ENCODE measurements around the gene EXO1.

DNA sequence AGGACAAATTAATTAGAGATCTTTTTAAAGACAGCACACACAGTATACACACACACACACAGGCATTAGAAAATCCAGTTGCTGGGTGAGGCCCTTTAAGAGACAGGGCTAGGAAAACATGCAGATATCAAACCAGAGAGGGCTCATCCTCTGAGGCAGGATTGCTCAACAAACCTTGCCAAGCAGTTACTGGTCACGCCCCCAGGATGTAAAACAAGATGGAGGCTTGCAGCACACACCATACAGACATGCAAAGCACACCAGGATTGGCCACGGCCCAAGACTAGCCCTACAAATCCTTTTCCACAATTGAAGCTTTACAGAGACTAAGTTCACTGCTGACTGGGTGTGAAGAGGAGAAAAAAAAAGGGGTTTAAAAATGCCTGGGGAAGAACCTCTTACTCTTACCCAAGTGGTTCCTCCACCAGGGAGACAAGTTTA, 594.3 kb upstream of the ZP4 start:
- PRO-cap: no peak
CAGE:
- cytosol, long polyA minus RNA: no peak
- cytosol, long polyA plus RNA: no peak
- long polyA plus RNA: no peak
- nucleus, long polyA minus RNA: no peak
- nucleus, long polyA plus RNA: no peak

DNA sequence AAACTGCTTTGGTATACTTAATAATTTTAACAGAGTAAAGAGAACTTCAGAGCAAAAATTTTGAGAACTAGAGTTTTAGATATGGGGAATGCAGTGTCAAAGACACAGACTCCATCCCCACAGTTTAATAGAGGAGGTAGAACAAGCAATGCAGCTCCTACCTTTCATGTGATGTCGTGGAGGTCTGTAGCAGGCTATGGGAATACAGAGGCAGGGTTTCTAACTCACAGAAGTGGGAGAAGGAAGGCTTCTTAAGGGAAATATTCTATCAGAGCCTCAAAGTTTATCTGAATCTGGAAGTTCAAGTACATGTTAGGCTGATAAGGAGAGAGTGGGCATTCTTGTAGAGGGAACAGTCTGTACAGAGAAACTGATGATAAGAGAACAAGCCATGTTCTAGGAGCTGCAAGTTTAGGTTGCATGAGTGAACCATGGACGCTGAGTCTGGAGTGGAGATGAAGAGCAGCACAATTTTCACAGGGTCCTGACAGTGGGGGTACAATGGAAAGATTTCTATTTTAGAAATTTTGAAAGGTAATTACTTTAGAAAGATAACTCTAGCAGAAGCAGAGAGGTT, 344.0 kb downstream of the CHRM3 start:
- PRO-cap: no peak
CAGE:
- cytosol, long polyA minus RNA: no peak
- cytosol, long polyA plus RNA: no peak
- long polyA plus RNA: no peak
- nucleus, long polyA minus RNA: no peak
- nucleus, long polyA plus RNA: no peak

DNA sequence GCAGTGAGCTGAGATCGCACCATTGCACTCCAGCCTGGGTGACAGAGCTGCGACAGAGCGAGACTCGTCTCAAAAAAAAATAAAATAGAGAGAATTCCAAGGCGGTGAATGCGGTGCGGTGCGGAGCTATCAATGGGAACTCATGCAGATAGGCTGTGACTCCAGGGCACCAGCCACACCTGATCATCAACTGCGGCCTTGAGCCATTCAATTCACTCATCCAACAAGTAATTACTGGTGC, 9.0 kb downstream of the GREM2 start:
- PRO-cap: no peak
CAGE:
- cytosol, long polyA minus RNA: no peak
- cytosol, long polyA plus RNA: no peak
- long polyA plus RNA: no peak
- nucleus, long polyA minus RNA: no peak
- nucleus, long polyA plus RNA: no peak

DNA sequence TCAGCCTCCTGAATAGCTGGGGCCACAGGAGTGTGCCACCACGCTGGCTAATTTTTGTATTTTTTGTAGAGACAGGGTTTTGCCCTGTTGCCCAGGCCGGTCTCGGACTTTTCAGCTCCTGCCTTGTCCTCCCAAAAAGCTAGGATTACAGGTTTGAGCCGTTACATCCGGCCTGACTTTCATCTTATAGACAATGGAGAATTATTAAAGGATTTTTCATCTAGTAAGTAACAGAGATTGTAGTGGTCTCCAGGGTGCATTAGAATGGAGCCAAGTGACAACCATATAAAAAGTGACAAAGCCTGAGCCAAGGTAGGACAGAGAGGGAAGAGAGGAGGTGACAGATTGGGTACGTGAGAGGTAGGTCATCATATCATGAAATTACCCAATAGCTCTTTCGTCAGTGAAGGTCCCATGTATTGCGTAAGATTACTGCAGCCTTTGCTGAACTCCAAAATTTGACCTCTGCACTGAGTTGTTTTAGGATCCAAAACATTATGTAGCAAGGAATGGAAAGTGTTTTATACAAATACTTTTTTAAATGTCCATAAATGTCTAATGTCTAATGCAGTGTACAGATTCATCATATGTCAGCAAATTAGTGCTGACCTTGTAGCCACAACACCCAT, 37.7 kb upstream of the GREM2 start:
- PRO-cap: no peak
CAGE:
- cytosol, long polyA minus RNA: no peak
- cytosol, long polyA plus RNA: no peak
- long polyA plus RNA: no peak
- nucleus, long polyA minus RNA: no peak
- nucleus, long polyA plus RNA: no peak

- PRO-cap: no peak
CAGE:
- cytosol, long polyA minus RNA: no peak
- cytosol, long polyA plus RNA: no peak
- long polyA plus RNA: no peak
- nucleus, long polyA minus RNA: no peak
- nucleus, long polyA plus RNA: no peak
Observed at GRCh38 chr1:241088117-241088430, 268.9 kb downstream of the RGS7 start.

DNA sequence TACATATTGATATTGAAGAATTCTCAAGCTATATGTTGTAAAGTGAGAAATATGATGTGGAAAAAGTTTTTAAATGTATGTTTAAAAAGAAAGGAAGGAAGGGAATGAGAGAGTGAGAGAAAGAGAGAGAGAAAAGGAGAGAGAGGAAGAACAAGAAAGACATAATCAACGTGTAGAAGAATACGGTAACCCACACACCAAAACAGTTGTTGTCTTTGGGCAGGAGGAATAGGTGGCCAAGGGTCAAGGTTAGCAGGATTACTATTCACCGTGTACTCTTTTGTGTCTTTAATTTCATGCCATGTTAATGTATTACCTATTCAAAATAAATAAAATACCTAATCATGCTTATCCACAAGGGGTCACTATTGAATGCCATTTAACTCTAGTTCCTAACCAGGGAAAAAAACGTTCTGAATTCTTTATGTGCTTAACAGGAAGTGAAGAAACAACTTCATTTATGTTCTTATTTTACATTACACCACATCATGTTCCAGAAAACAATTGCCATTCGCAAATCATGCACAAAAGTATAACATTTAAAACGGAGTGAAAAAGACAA, 975 bp upstream of the KMO start:
- PRO-cap: no peak
CAGE:
- cytosol, long polyA minus RNA: no peak
- cytosol, long polyA plus RNA: no peak
- long polyA plus RNA: no peak
- nucleus, long polyA minus RNA: no peak
- nucleus, long polyA plus RNA: no peak

DNA sequence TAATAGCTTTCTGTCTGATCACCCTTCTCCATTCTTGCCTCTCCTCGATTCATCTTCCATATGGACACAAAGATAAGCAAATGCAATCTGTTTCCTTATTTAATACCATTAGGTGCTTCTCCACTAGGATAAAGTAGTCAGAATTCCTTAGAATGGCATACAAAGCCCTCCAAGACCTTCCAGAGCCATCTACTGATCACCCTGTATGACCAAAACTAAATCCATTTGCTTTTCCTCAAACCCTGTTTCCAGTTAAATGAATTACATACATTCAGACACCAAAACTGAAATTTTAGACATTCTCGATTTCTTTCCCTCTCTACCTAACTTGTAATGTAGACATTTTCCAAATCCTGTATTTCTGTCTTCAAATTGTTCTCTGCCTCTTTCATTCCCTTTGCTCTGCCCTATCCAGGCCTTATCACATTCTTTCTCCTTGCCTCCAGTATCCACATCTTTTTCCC, 16.8 kb downstream of the CHML start:
- PRO-cap: no peak
CAGE:
- cytosol, long polyA minus RNA: no peak
- cytosol, long polyA plus RNA: no peak
- long polyA plus RNA: no peak
- nucleus, long polyA minus RNA: no peak
- nucleus, long polyA plus RNA: no peak

- PRO-cap: no peak
CAGE:
- cytosol, long polyA minus RNA: no peak
- cytosol, long polyA plus RNA: no peak
- long polyA plus RNA: no peak
- nucleus, long polyA minus RNA: no peak
- nucleus, long polyA plus RNA: no peak
Observed at GRCh38 chr1:241628392-241628972, 11.7 kb downstream of the CHML start.

- PRO-cap: no peak
CAGE:
- cytosol, long polyA minus RNA: no peak
- cytosol, long polyA plus RNA: no peak
- long polyA plus RNA: no peak
- nucleus, long polyA minus RNA: no peak
- nucleus, long polyA plus RNA: no peak
Observed at GRCh38 chr1:241748958-241749601, 97.0 kb downstream of the WDR64 start.

DNA sequence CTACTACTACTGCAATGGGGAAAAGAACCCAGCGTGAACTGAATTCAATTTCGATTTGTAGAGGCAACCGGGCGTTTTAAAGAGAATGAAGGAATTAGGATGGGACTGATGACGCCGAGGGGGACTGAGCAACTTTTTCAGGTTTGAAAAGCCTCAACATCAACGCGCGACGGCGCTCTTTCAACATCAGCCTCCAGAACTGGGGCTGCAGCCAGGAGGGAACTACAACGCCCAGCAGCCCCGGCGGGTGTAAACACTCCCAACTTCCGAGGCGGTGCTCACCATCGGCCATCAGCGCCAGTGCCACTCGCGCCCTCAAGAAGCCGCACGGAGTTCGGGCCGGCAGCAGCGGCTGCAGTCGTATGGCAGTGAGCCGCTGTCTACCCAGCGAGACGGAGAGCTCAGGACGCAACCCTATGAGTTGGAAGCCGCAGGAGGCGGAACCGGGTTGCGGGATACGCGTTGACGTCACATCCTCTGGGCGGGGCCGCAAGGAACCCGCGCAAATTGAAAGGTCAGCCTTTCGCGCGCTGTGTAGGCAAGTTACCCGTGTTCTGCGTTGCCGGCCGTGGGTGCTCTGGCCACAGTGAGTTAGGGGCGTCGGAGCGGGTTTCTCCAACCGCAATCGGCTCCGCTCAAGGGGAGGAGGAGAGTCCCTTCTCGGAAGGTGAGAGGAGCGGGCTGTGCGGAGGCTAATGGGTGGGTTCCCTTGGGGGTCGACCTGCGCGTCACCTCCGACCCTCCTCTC, at the start of gene EXO1:
TSS of gene EXO1 (plus strand) at position 518 of the 748 bp plus-strand sequence.
- PRO-cap: bidirectional peak, plus-strand start at position 186 of the sequence, minus-strand start at position 394 of the sequence
CAGE:
- cytosol, long polyA minus RNA: no peak
- cytosol, long polyA plus RNA: no peak
- long polyA plus RNA: no peak
- nucleus, long polyA minus RNA: start-site peak on the plus strand centred at position 294 of the sequence, 50 bp wide, 41 reads; start-site peak on the plus strand centred at position 528 of the sequence, 50 bp wide, 492 reads
- nucleus, long polyA plus RNA: start-site peak on the plus strand centred at position 522 of the sequence, 41 bp wide, 45 and 145 reads in 2 replicates

- PRO-cap: no peak
CAGE:
- cytosol, long polyA minus RNA: no peak
- cytosol, long polyA plus RNA: no peak
- long polyA plus RNA: no peak
- nucleus, long polyA minus RNA: no peak
- nucleus, long polyA plus RNA: no peak
Observed at GRCh38 chr1:241972585-241973198, 15.1 kb downstream of the BECN2 start.

GRCh38 chr1:243240192-243240480, 14.9 kb downstream of the CEP170 start:
- PRO-cap: no peak
CAGE:
- cytosol, long polyA minus RNA: no peak
- cytosol, long polyA plus RNA: no peak
- long polyA plus RNA: no peak
- nucleus, long polyA minus RNA: no peak
- nucleus, long polyA plus RNA: no peak

DNA sequence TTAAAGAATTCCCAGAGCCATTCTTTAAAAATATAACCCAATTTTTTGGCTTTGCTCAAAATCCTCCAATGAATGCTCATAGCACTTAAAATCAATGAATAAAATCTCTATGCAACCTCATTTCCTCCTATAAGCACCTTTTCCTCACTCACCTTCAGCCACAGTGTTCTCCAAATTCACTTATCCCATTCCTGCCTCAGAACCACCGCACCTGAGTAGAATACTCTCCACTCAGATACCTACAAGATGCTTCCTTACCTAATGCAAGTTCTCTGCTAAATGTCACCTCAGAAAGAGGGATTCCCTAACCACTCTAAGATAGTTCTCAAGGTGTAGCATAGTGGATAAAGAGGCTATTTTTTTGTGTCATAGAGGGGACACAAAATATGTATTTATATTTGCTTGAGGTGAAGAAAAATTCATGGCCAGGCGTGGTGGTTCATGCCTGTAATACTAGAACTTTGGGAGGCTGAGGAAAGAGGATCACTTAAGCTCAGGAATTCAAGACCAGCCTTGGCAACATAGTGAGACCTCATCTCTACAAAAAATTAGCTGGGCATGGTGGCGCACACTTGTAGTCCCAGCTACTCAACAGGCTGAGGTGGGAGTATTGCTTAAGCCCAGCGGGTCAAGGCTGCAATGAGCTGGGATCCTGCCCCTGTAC, 6.2 kb downstream of the CEP170 start:
- PRO-cap: no peak
CAGE:
- cytosol, long polyA minus RNA: no peak
- cytosol, long polyA plus RNA: no peak
- long polyA plus RNA: no peak
- nucleus, long polyA minus RNA: no peak
- nucleus, long polyA plus RNA: no peak

GRCh38 chr1:243443407-243443917, 187.6 kb downstream of the SDCCAG8 start:
- PRO-cap: no peak
CAGE:
- cytosol, long polyA minus RNA: no peak
- cytosol, long polyA plus RNA: no peak
- long polyA plus RNA: no peak
- nucleus, long polyA minus RNA: no peak
- nucleus, long polyA plus RNA: no peak

DNA sequence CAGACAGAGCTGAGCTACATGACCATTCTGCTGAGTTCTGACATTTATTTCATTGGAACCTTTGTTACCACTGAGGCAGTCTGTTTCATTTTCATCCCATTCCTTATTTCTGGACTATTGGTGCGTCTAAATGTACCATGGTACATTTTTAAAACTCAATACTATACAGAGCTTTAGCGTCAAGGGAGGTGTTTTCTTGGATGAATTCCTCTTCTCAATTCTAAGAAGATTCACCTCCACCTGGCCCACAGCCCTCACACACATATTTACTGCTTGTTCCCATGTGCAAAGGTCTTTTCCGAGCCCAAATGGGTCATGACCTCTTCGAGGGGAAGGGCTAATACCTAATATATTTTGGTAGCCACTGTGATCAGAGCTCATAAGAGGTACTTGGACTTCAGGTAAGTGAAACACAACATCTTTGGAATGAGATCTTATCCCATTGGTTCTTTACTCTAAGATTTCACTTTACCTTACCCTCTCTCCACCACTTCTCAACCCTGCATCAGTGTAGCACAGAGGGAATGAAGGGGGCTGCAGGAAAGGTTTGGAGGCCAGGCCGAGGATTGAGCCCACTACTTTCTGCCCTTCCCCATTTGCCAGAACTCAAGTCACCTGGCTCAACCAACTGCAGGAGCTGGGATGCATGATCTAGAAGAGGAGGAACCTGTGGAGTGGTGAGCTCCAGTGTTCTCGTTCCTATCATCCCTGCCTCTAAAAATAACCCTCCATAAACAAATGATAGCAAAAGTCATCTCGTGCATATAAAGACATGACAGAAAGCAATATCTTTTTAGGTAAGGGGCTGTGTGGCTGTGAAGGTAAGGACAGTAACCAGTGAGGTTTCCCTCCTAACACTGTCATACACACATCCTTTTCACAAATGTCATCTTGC, 206.0 kb downstream of the SDCCAG8 start:
- PRO-cap: no peak
CAGE:
- cytosol, long polyA minus RNA: no peak
- cytosol, long polyA plus RNA: no peak
- long polyA plus RNA: no peak
- nucleus, long polyA minus RNA: no peak
- nucleus, long polyA plus RNA: no peak

GRCh38 chr1:243474252-243474876, 218.5 kb downstream of the SDCCAG8 start:
- PRO-cap: no peak
CAGE:
- cytosol, long polyA minus RNA: no peak
- cytosol, long polyA plus RNA: no peak
- long polyA plus RNA: no peak
- nucleus, long polyA minus RNA: no peak
- nucleus, long polyA plus RNA: no peak

DNA sequence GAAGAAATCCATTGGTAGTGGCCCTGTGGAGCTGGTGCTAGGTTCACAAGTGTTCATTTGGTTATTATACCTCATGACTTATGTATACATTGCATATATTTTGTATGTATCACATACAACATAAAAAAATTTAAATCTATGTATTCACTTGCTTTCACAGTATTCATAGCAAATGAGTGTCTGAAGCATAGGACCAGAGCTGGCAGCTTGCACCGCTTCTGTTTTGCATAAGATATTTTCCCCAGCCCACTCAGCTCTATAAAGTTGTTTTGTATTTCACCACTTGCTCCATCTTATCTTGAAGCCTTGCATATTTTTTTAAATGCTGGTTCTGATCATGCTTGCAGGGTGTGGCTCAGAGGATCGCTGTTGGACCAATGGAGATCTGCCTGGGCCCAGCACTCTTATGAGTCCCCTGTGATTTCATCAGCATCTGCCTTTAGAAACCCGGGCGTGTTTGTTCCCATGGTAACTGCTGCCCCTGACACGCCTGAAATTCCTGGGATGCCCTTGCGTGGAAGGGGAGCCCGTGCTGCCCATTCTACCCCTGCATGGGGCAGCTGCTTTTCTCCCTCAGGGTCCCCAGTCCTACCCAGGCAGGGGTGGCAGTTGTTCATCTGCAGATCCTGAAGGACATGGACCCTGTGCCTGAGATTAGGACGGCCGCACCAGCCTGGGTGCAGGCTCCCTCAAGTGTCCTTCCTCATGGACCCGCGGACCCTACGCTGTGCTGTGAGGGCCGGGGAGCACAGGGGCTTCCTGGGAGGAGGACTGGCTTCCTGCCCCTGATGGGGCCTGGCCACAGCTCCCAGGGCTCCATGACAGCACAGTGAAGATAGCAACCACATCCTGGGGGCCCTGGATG, 226.3 kb downstream of the SDCCAG8 start:
- PRO-cap: no peak
CAGE:
- cytosol, long polyA minus RNA: no peak
- cytosol, long polyA plus RNA: no peak
- long polyA plus RNA: no peak
- nucleus, long polyA minus RNA: no peak
- nucleus, long polyA plus RNA: no peak

- PRO-cap: no peak
CAGE:
- cytosol, long polyA minus RNA: no peak
- cytosol, long polyA plus RNA: no peak
- long polyA plus RNA: no peak
- nucleus, long polyA minus RNA: no peak
- nucleus, long polyA plus RNA: no peak
Observed at GRCh38 chr1:243621113-243621751, 228.8 kb downstream of the AKT3 start.

GRCh38 chr1:243713806-243714350, 136.2 kb downstream of the AKT3 start:
- PRO-cap: no peak
CAGE:
- cytosol, long polyA minus RNA: no peak
- cytosol, long polyA plus RNA: no peak
- long polyA plus RNA: no peak
- nucleus, long polyA minus RNA: no peak
- nucleus, long polyA plus RNA: no peak

DNA sequence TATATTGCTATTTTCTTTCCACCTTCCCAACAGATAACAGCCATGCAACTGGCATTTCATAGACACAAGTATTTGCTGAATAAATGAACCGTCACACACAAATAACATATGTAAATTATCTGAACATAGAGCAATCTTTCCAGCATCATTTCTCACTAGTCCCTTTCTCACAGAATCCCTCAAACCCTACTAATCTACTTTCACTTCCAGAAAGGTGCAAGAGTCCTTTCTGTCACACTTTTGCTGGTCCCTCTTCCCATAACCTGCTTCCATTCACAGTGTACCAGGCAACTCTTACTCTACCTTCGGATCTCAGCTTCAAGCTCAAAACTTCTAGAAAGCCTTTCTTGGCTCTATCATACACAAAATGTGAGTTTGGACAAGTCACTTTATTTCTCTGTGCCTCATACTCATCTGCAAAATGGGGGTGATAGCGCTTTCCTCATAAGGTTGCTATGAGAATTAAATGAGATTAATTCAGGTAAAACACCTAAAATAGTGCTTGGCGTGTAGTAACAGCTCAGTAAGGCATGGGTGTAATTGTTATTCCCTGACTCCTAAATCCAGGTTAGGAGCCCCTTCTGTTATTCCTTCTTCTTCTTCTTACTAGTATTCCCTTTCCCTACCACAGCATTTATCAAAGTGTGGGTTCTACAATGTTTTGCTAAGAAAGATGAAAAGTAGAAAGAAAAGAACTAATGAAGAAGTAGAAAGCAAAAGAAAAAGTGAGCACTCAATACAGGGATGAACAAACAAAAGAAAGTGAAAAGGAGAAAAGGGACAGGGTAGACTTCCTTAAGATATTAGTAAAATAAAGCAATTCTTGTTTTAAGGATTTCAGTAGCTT, 113.0 kb downstream of the AKT3 start:
- PRO-cap: no peak
CAGE:
- cytosol, long polyA minus RNA: no peak
- cytosol, long polyA plus RNA: no peak
- long polyA plus RNA: no peak
- nucleus, long polyA minus RNA: no peak
- nucleus, long polyA plus RNA: no peak

Measured in endothelial cell of umbilical vein (primary cell).